ENCODE data around the gene ZC3H12A.

DNA sequence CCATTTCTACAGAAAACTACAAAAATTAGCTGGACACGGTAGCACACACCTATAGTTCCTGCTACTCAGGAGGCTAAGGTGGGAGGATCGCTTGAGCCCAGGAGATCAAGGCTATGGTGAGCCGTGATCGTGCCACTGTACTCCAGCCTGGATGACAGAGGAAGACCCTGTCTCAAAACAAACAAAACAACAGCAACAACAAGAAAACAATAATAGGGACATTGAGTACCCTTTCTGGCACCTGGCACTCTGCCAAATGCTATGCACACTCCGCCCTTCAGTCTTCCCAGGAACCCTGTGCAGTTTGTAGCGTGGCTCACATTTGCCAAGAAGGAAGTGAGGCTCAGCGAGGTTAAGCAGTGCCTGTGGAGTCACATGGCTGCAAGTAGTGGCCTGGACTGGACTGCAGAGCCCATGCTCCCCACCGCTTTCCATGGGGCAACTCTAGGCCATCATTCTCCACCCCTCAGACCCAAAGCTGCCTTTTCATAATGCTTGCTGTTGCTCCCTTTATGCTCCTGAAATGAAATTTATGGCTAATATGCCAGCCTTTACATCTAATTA, 5.2 kb upstream of the EVA1B start:
- RAMPAGE, long total RNA: no peak
- RRBS, 2 experiments: no CpG with 5 or more reads among the region's 8 CpGs
CAGE:
- cytosol, long polyA minus RNA: no peak
- cytosol, long polyA plus RNA: no peak
- long polyA plus RNA: no peak
- nucleolus, long total RNA: no peak
- nucleus, long polyA plus RNA: no peak
- nucleus, long total RNA: no peak

DNA sequence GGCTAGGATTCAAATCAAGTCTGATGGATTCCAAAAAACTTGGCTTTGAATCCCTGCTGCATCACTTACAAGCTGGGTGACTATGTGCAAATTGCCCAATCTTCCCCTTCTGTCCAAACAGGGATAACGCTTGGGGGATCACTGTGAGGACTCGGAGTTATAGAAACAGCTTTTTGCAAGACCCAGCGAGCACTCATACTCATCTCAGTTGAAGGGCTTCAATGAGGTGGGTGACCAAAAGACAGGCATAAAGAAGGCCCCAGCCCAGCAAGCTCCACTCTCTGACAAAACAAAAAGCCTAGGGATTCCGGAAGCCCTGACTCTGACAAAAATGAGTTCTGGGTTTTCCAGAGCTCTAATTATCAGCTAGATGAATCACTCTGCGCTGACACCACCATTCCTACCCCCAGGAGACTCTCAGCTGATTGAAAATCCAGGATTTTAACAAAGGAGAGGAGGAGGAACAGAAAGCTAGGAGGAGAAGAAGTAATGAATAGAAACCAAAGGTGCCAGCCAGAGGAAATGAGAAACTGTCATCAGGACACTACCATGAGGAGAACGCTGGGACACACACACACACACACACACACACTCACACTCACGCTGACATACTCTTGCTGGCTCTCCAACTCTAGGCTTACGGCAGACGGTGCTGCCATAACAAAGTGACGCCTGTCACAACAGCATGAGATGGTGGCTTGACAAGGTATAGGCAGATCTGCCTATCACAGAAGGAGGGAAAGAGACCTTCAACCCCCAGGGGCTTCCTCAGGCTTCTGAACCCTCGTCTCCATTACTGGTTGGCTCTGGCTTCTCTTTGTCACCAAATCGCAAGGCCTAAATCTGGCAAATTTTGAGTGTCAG, 1.7 kb upstream of the STK40 start:
- RAMPAGE, long total RNA: no peak
- RRBS, 2 experiments: no CpG with 5 or more reads among the region's 12 CpGs
CAGE:
- cytosol, long polyA minus RNA: no peak
- cytosol, long polyA plus RNA: no peak
- long polyA plus RNA: no peak
- nucleolus, long total RNA: no peak
- nucleus, long polyA plus RNA: no peak
- nucleus, long total RNA: no peak

DNA sequence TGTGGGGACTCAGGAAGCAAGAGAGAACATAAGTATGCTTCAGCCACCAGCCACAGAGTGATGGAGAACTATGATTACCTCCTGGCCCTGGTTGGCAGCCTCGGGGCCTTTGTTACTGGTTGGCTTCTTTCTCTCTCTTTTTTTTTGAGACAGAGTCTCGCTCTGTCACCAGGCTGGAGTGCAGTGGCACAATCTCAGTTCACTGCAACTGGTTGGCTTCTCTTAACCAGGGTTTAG, 29.2 kb upstream of the GRIK3 start:
- RAMPAGE, long total RNA: no peak
- RRBS, 2 experiments: no CpG with 5 or more reads among the region's 2 CpGs
CAGE:
- cytosol, long polyA minus RNA: no peak
- cytosol, long polyA plus RNA: no peak
- long polyA plus RNA: no peak
- nucleolus, long total RNA: no peak
- nucleus, long polyA plus RNA: no peak
- nucleus, long total RNA: no peak

- RAMPAGE, long total RNA: no peak
- RRBS, 2 experiments: 2 to 3% methylated on average over 38 of the region's 77 CpGs
CAGE:
- cytosol, long polyA minus RNA: start-site peak on the plus strand at chr1:37474579-37474587, 173 reads
- cytosol, long polyA plus RNA: no peak
- long polyA plus RNA: no peak
- nucleolus, long total RNA: start-site peak on the plus strand at chr1:37474580-37474584, 113 reads; start-site peak on the plus strand at chr1:37474724-37474764, 38 reads
- nucleus, long polyA plus RNA: no peak
- nucleus, long total RNA: no peak
Measured at GRCh38 chr1:37474465-37475568, at the start of gene ZC3H12A. TSS of gene ZC3H12A (plus strand) at chr1:37474580.

GRCh38 chr1:37481236-37482147, 7.1 kb downstream of the ZC3H12A start:
- RAMPAGE, long total RNA: no peak
- RRBS, 2 experiments: no CpG with 5 or more reads among the region's 32 CpGs
CAGE:
- cytosol, long polyA minus RNA: no peak
- cytosol, long polyA plus RNA: no peak
- long polyA plus RNA: no peak
- nucleolus, long total RNA: no peak
- nucleus, long polyA plus RNA: no peak
- nucleus, long total RNA: no peak

DNA sequence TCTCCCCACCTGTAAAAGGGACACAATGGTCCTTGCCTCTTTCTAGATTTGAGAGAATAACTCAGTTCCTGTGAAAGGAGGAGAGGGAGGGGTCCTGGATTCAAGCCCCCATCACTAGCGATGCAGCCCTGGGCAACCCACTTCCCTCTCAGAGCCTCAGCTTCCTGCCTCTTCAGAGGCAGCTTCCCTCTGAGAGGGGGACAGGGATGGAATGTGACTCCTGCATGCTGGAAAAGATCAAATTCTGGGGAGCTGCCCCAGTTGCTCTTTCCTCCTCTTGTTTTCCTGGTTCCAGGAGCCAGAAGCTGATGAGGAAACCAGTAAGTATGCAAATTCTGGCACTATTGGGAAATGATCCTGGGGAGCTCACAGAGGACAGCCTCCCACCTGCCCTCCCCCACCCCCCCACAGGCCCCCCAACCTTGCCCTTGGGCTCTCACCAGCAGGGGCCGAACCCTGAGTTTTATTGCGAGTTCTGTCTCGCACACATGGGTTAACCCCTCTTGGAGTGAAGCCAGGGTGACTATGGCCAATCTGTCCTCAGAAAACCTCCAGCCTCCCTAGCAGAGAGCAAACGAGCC, 11.7 kb downstream of the ZC3H12A start:
- RAMPAGE, long total RNA: no peak
- RRBS, 2 experiments: no CpG with 5 or more reads among the region's 5 CpGs
CAGE:
- cytosol, long polyA minus RNA: no peak
- cytosol, long polyA plus RNA: no peak
- long polyA plus RNA: no peak
- nucleolus, long total RNA: no peak
- nucleus, long polyA plus RNA: no peak
- nucleus, long total RNA: no peak

- RAMPAGE, long total RNA: no peak
- RRBS, 2 experiments: no CpG with 5 or more reads among the region's 4 CpGs
CAGE:
- cytosol, long polyA minus RNA: no peak
- cytosol, long polyA plus RNA: no peak
- long polyA plus RNA: no peak
- nucleolus, long total RNA: no peak
- nucleus, long polyA plus RNA: no peak
- nucleus, long total RNA: no peak
Measured at GRCh38 chr1:37498961-37499753, 15.4 kb downstream of the MEAF6 start.

DNA sequence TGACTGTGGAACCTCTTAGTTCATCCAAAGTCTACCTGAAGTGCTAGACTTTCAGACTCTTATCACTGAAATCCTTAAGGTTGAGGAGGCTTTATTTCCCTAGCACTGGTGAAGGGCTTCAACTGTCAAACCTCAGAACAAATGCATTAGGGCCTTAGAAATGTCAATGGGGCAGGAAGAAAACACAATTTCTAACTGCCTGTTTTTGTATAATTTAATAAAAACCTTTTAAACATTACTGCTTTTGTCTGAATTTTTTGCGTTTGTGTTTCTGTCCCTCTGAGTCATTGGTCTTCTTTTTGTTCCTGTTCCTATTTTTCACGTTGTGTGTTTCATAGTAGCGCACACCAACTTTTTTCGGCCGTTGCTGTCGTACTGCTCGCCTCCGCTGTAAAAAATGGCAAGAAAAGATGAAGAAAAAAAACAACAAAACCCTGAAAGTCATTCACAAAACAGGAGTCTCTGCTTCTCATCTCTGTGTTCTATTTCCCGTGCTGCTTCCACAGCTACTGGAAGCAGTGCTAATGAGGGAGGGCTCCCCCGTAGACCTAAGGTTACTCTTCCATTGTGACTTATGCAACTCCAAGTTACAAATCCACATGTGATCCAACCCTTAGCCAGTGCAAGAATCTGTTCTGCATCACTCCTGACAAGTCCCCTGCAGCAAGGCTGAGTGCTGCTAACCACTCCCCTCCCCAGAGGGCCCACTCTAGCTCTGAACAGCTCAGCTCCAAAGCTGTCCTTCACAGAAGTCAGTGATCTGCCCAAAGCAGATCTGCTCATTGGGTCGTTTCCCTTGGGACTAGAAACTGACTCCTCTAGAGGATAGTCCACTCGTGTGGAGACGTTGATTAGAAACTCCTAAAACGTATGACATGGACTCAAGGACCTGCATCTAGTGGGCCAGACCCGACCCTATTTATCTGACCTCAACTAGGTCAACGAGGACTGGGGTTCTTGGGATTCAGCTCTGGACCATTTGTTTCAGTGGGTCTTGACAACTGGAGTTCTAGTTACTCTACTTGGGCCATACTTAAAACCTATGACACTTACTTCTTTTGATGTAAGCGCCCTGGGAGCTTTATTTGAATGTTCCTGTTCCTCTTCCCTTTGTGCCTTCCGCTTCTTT, 10.2 kb downstream of the DNALI1 start:
- RAMPAGE, long total RNA: no peak
- RRBS, 2 experiments: no CpG with 5 or more reads among the region's 18 CpGs
CAGE:
- cytosol, long polyA minus RNA: no peak
- cytosol, long polyA plus RNA: no peak
- long polyA plus RNA: no peak
- nucleolus, long total RNA: no peak
- nucleus, long polyA plus RNA: no peak
- nucleus, long total RNA: no peak

DNA sequence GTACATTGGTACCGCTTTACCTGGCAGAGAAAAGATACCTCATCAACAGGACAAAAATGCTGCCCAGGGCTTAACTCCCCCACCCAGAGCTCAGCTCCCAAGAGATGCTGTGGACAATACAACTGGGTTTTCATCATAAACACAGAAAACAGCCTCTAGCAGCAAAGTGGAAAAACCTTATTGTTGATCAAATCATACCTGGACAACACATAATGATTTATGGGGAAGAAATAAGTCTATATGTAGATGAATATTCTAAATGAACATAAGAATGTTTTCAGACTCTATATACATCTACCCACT, 19.3 kb downstream of the MTF1 start:
- RAMPAGE, long total RNA: no peak
- RRBS, 2 experiments: no CpG with 5 or more reads among the region's 1 CpG
CAGE:
- cytosol, long polyA minus RNA: no peak
- cytosol, long polyA plus RNA: no peak
- long polyA plus RNA: no peak
- nucleolus, long total RNA: no peak
- nucleus, long polyA plus RNA: no peak
- nucleus, long total RNA: no peak

GRCh38 chr1:37999135-38000252, 5.8 kb downstream of the FHL3 start:
- RAMPAGE, long total RNA: no peak
- RRBS, 2 experiments: no CpG with 5 or more reads among the region's 15 CpGs
CAGE:
- cytosol, long polyA minus RNA: no peak
- cytosol, long polyA plus RNA: no peak
- long polyA plus RNA: no peak
- nucleolus, long total RNA: no peak
- nucleus, long polyA plus RNA: no peak
- nucleus, long total RNA: no peak

- RAMPAGE, long total RNA: no peak
- RRBS, 2 experiments: 4 to 16% methylated on average over 7 of the region's 28 CpGs
CAGE:
- cytosol, long polyA minus RNA: no peak
- cytosol, long polyA plus RNA: no peak
- long polyA plus RNA: no peak
- nucleolus, long total RNA: no peak
- nucleus, long polyA plus RNA: no peak
- nucleus, long total RNA: no peak
Measured at GRCh38 chr1:38291806-38292643, 245.4 kb upstream of the POU3F1 start.

DNA sequence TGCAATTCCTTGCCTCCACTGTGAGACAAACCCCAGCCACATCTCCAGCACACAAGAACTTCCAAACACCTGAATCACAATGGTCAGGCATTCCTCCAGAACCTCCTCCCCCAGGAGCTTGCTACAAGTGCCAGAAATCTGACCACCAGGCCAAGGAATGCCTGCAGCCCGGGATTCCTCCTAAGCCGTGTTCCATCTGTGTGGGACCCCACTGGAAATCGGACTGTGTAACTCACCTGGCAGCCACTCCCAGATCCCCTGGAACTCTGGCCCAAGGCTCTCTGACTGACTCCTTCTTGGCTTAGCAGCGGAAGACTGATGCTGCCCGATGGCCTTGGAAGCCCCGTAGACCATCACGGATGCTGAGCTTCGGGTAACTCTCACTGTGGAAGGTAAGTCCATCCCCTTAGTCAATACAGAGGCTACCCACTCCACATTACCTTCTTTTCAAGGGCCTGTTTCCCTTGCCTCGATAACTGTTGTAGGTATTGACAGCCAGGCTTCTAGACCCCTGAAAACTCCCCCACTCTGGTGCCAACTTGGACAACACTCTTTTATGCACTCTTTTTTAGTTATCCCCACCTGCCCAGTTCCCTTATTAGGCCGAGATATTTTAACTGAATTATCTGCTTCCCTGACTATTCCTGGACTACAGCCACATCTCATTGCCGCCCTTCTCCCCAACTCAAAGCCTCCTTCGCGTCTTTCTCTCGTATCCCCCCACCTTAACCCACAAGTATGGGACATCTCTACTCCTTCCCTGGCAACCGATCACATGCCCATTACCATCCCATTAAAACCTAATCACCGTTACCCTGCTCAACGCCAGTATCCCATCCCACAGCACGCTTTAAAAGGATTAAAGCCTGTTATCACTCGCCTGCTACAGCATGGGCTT, 380.9 kb upstream of the POU3F1 start:
- RAMPAGE, long total RNA: no peak
- RRBS, 2 experiments: no CpG with 5 or more reads among the region's 19 CpGs
CAGE:
- cytosol, long polyA minus RNA: no peak
- cytosol, long polyA plus RNA: no peak
- long polyA plus RNA: no peak
- nucleolus, long total RNA: no peak
- nucleus, long polyA plus RNA: no peak
- nucleus, long total RNA: no peak

GRCh38 chr1:38475839-38476908, 383.4 kb downstream of the RRAGC start:
- RAMPAGE, long total RNA: no peak
- RRBS, 2 experiments: under 1 to 4% methylated on average over 8 to 11 of the region's 54 CpGs
CAGE:
- cytosol, long polyA minus RNA: no peak
- cytosol, long polyA plus RNA: no peak
- long polyA plus RNA: no peak
- nucleolus, long total RNA: no peak
- nucleus, long polyA plus RNA: no peak
- nucleus, long total RNA: no peak

GRCh38 chr1:38720968-38721516, 138.5 kb downstream of the RRAGC start:
- RAMPAGE, long total RNA: no peak
- RRBS, 2 experiments: no CpG with 5 or more reads among the region's 3 CpGs
CAGE:
- cytosol, long polyA minus RNA: no peak
- cytosol, long polyA plus RNA: no peak
- long polyA plus RNA: no peak
- nucleolus, long total RNA: no peak
- nucleus, long polyA plus RNA: no peak
- nucleus, long total RNA: no peak

DNA sequence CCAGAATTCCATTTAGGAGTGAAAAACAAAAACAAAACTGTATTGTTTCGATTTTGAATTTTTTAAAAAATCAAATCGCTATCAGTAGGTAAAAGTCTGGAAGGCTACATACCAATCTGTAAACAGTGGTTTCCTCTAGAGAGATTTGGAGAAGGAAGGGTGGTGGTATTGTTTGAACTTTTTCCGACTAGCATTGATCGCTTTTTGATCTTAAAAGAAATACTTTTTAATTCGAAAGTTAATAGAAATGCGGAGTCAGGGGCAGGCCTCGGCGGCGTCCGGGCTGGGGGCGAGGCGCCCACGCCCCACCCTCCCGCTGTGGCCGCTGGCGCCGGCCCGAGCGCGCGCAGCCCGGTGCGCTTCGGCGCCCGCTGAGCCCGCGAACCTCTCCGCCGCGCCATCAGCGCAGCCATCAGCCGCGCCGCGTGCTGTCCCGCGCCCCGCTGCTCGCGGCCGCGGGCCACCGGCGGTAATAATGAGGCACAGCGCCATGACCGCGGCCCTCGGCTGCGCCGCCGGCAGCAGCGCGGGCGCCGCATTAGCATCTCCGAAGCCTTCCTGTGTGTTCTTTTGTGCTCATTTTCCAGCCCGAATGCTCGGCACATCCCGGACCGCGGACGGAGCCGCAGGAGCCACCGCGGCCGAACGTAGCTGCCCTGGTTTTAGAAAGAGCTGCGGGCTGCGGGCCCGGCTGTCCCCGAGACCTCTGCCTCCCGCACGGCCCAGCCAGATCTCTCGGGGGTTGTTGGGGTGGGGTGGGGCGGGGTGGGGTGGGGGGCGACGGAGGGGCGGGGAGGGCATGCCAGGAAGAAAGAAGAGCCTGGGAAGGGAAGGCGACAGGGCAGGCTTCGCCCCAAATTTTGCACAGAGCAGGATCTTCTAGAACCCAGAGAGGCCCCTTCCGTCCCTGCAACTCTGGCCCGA, 55.5 kb downstream of the RRAGC start:
- RAMPAGE, long total RNA: no peak
- RRBS, 2 experiments: 3 to 13% methylated on average over 34 to 48 of the region's 83 CpGs
CAGE:
- cytosol, long polyA minus RNA: no peak
- cytosol, long polyA plus RNA: no peak
- long polyA plus RNA: no peak
- nucleolus, long total RNA: no peak
- nucleus, long polyA plus RNA: no peak
- nucleus, long total RNA: no peak

DNA sequence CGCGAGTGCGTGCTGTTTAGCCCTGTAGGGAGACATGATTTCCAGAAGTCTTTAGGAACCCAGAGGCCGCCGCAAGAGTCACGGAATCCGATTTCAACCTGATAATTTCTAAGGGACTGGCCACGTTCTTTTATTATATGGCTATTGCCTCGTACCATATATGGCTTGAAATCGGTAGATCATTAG, 851 bp downstream of the AKIRIN1 start:
- RAMPAGE, long total RNA: no peak
- RRBS, 2 experiments: no CpG with 5 or more reads among the region's 10 CpGs
CAGE:
- cytosol, long polyA minus RNA: no peak
- cytosol, long polyA plus RNA: no peak
- long polyA plus RNA: no peak
- nucleolus, long total RNA: no peak
- nucleus, long polyA plus RNA: no peak
- nucleus, long total RNA: no peak

- RAMPAGE, long total RNA: no peak
CAGE:
- cytosol, long polyA minus RNA: no peak
- cytosol, long polyA plus RNA: no peak
- long polyA plus RNA: no peak
- nucleolus, long total RNA: no peak
- nucleus, long polyA plus RNA: no peak
- nucleus, long total RNA: no peak
Measured at GRCh38 chr1:39127358-39127874, 77.1 kb upstream of the MACF1 start.

GRCh38 chr1:39170637-39171217, 33.8 kb upstream of the MACF1 start:
- RAMPAGE, long total RNA: no peak
- RRBS, 2 experiments: no CpG with 5 or more reads among the region's 5 CpGs
CAGE:
- cytosol, long polyA minus RNA: no peak
- cytosol, long polyA plus RNA: no peak
- long polyA plus RNA: no peak
- nucleolus, long total RNA: no peak
- nucleus, long polyA plus RNA: no peak
- nucleus, long total RNA: no peak

DNA sequence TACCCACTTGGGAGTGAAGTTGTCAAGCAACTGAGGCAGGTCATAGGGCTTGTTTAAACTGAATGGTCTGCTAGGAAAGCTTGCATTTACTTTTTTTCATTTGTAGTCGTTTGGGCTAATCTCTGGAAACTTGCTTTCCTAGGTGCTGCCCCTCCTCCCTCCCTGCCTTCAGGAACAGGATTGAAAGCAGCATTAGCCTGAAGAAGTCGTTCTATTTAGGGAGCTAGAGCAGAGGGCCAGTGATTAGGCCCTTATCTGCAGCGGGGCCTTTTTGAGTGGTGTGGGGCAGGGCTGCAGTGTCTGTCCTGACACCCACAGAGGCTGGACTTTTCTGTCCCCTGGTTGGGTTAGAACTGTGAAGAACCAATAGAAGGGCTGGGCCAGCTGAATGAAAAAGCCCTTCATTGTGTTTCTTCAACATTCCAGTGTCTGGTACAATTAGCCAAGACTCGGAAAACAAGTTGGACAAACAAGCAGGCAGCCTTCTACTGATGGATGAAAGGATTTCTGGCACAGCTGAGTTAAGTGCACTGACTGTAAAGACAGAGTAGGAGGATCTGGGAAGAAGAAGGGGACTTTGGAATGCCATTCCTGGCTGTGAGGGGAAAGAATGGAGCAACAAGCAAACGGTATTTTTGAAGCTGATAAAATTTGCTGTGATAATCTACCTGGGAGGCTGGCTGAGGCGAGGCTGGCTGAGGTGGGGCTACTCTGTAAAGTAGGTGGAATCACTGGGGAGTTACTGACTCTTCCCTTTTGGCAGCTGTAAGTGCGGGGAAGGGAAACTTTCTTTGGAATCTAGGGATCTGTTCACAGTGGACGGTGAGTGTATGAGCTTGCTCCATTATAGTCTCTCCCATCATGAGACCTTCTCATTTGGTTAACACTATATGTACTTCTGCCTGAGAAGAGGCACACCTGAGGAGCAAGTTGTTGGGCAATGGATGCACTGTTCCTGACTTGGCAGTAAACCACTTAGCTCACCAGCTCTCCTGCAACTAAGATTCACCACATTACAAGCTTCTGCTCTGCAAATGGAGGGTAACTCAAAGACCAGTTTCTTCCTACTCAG, 9.8 kb downstream of the MACF1 start:
- RAMPAGE, long total RNA: no peak
- RRBS, 2 experiments: no CpG with 5 or more reads among the region's 8 CpGs
CAGE:
- cytosol, long polyA minus RNA: no peak
- cytosol, long polyA plus RNA: no peak
- long polyA plus RNA: no peak
- nucleolus, long total RNA: no peak
- nucleus, long polyA plus RNA: no peak
- nucleus, long total RNA: no peak

Measured in GM12878 (cell line).